ENCODE data around the genes OR52N4 and OR2AG1.

GRCh38 chr11:5753914-5754407 is at the start of gene OR52N4:
OR52N4 (plus strand) TSS chr11:5754243.
- PRO-cap, 8 experiments, result no peak in any of the 8 experiments

DNA sequence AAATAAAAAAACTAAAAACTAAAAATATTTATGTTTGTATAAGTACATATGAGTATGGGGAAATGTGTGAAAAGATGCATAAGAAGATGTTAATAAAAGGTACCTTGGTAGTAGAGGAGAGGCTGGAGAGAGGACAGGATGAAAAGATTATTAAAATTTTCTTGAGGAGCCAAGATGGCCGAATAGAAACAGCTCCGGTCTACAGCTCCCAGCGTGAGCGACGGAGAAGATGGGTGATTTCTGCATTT is 13.9 kb upstream of the OR52W1 start:
- PRO-cap, 8 experiments, result no peak in any of the 8 experiments

DNA sequence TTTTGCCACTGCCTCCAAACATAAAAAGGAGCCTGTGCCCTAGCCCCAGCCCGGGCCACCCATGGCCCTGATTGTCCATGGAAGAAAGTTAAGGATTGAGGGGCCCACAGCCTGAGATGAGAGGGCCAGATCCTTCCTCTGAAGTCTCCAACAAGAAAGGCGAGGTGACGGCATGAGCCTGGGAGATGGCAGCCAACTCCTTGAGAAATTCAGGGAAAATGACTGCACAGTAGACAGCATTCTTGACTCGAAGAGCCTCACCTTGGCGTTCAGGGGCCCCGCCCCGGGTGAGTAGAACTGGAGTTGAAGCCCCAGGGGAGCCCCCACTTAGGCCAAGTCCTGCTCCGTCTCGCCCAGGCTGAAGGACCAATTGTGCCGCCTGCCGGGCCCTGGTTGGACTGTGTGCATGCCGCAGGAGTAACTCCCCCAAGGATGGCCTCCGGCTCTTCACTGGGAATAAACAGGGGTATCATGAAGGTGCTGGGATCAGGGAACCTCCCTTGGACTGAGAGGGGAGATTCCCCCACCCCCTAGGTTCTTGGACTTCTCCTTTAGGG is 6.1 kb downstream of the C11orf42 start:
- PRO-cap, 8 experiments, result no peak in any of the 8 experiments

- PRO-cap, 8 experiments, result no peak in any of the 8 experiments
Observed at GRCh38 chr11:6319861-6320103, 519 bp downstream of the CAVIN3 start.

DNA sequence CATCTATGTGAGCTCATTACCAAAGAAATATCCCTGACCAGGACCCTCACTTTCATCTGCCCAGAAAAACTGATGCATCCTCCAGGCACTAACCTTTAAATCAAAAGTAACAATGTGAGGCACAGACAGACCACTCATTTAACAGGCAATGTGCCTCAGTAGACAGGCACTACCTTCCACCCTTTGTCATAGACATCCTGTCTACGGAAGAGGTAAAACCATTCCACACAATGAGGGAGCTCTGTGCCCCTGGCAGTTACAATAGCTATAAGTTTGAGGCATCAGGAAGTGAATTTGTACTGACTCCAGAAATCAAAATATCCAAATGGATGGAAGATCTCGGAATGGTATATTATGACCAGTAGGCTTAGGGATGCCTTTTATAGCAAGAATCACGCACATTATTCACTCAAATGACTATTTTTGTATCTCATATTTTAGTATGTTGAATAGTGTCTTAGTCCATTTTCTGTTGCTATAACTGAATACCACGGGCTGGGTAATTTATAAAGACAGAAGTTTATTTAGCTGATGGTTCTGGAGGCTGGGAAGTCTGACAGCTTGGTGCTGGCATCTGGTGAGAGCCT is 6.8 kb upstream of the CAVIN3 start:
- PRO-cap, 8 experiments, result no peak in any of the 8 experiments

GRCh38 chr11:6393108-6393682 is 2.9 kb downstream of the SMPD1 start:
- PRO-cap, 8 experiments, result peak in 5 of 8 experiments; most common plus-strand start chr11:6393388 (in 3); most common minus-strand start chr11:6393266 (in 5)

DNA sequence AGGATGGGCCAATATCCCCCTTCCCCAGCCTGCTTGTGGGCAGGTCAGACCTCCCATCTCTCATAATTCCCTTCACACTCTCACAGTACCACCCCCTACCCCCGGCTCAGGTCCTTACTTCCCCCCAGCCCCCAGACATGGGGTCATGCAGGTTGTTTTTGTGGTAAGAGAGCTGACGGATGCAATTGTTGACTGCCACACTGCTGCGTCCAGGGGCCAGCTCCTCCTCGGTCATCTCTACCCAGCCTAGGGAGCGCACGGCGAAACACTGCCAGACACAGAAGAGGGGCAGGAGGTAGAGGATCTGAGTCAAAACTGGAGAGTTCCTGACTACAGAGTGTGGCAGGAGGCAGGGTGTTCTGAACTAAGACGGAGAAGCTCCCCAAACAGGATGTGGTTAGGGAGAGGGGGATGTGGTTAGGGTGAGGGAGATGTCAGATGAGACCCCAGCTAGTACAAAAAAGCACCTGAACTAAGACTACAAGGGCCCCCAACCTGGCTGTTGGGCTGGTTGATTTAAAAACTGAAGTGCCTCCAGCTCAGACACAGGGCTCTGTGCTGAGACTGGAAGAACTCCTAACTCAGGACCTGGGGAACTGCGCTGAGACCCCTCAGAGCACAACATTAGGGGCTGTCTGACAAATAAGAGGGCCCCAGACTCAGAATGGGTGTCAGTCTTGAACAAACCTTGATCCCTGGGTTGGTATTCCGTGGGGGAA is 12.3 kb downstream of the SMPD1 start:
- PRO-cap, 8 experiments, result peak in 6 of 8 experiments; most common plus-strand start position 546 of the sequence (in 4); most common minus-strand start position 341 of the sequence (in 4)

DNA sequence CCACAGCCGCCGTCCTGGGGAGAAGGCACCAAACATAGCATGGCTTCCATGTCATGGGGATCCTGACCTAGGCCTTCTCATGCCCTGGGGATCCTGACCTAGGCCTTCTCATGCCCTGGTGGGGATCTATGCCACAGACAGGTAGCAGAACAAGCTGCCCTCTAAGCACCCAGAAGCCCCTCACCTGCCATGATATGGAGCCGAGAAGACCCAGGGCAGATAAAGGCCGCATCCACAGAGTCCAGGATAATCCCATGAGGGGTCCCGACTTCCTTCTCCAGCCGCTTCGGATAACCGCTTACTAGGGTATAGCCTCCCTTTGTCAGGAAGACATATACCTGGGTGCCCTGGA is 9.4 kb downstream of the HPX start:
- PRO-cap, 8 experiments, result no peak in any of the 8 experiments

- PRO-cap, 8 experiments, result no peak in any of the 8 experiments
Observed at GRCh38 chr11:6435530-6436205, 5.1 kb downstream of the HPX start.

GRCh38 chr11:6441554-6441896 is 738 bp upstream of the HPX start:
- PRO-cap, 8 experiments, result no peak in any of the 8 experiments

GRCh38 chr11:6567041-6567540 is 36.3 kb downstream of the RRP8 start:
- PRO-cap, 8 experiments, result peak in 2 of 8 experiments; most common minus-strand start chr11:6567426 (in 2)

DNA sequence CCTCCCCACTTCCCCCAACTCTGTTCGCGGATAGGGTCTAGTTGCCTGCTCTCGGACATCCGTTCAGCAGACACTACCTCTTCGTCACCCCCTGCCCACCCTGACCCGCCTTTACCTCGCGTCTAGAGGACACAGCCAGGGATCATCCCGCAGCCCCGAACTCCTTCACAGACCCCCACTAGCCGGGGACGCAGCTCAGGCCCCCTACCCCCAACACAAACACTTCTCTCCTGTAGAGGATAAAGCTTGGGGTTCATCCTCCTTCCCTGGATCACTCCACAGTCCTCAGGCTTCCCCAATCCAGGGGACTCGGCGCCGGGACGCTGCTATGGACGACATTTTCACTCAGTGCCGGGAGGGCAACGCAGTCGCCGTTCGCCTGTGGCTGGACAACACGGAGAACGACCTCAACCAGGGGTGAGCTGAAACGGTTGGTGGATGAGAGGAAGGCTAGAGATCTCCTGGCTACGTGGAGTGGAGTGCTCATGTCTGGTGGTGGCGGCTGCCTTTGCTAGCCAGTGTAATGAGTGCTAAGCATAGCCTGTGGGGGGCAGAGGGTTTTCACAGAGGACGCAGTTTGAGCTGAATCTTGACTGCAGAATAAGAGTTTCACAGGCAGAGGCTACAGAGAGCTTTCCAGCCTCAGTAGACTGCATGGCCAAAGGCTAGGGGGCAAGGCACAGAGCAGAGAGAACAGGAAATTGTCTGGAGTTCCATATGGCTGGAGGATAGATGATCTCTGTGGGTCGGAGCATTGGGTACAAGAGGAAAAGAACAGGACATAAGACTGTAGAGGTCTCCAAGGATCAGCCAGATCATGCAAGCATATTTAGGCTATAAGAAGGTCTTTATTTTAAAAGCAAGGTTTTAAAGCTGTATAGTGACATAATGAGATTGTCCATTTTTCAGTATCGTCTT is 629 bp downstream of the ILK start:
- PRO-cap, 8 experiments, result peak in 4 of 8 experiments; most common plus-strand start position 413 of the sequence (in 1); most common minus-strand start position 510 of the sequence (in 3)

DNA sequence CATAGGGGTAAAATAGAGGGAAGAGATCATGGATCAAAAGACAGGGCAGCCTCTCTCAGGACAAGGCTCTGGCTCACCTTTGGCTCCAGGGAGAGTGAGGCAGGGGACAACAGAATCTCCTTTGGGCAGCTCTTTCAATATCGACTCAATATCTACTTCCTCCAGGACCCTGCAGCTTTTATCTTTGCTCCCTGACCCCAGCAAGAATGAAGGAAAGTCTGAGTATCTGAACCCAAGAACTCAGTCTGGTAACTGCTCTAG is at the start of gene OR2AG1:
Gene OR2AG1, plus strand, starts transcription at position 180 of the 261 bp plus-strand sequence.
- PRO-cap, 8 experiments, result no peak in any of the 8 experiments

GRCh38 chr11:7019509-7020166 is 508 bp downstream of the ZNF214 start:
- PRO-cap, 8 experiments, result no peak in any of the 8 experiments

- PRO-cap, 8 experiments, result no peak in any of the 8 experiments
Observed at GRCh38 chr11:7511277-7511774, 2.5 kb upstream of the PPFIBP2 start.

DNA sequence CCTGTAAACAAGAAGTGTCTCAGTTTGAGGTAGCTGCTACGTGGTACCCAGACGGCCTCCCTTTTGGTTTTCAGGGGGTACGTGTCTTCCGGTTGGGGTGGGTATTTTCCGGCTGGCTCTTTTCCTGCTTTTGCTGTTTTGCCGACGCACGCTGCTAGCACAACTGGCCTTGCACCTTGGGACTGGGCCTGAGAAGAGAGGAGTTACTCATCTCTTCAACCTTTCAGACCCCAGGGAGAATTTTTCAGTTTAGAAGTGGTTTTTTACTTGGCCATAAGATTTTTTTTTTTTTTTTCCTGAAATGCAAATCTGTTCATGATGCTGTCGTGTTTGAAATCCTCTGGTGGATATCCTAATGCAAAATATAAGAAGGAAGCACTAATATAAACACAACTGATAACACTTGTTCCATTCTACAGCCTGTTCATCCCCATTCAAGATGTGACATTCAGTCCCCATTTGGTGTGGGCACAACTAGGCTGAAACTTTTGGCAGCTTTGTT is 6.5 kb downstream of the PPFIBP2 start:
- PRO-cap, 8 experiments, result peak in 1 of 8 experiments; most common minus-strand start position 241 of the sequence (in 1)

DNA sequence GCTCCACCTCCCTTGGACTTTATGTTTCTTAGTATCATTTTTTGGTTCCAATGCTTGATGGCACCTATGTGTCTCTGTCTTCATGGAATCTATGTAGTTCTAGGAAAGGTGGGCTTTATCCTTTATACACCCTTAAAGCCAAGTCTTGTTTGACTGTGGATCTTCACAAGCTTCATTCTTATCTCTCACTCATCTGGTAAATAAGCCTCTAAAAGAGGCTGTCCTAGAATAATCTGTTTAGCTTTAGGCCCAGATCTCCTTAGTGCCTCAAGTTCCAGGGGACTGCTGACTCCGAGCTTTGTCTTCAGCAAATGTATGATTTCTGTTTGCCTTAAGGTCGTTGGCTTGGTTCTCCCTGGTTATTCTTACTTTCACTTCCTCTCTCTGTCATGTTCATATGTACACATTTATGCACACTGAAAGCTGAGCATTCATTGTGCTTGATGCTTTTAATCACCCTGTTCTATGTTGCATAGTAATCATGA is 7.0 kb downstream of the PPFIBP2 start:
- PRO-cap, 8 experiments, result peak in 1 of 8 experiments; most common minus-strand start position 312 of the sequence (in 1)

- PRO-cap, 8 experiments, result no peak in any of the 8 experiments
Observed at GRCh38 chr11:7576953-7577212, 63.1 kb downstream of the PPFIBP2 start.

DNA sequence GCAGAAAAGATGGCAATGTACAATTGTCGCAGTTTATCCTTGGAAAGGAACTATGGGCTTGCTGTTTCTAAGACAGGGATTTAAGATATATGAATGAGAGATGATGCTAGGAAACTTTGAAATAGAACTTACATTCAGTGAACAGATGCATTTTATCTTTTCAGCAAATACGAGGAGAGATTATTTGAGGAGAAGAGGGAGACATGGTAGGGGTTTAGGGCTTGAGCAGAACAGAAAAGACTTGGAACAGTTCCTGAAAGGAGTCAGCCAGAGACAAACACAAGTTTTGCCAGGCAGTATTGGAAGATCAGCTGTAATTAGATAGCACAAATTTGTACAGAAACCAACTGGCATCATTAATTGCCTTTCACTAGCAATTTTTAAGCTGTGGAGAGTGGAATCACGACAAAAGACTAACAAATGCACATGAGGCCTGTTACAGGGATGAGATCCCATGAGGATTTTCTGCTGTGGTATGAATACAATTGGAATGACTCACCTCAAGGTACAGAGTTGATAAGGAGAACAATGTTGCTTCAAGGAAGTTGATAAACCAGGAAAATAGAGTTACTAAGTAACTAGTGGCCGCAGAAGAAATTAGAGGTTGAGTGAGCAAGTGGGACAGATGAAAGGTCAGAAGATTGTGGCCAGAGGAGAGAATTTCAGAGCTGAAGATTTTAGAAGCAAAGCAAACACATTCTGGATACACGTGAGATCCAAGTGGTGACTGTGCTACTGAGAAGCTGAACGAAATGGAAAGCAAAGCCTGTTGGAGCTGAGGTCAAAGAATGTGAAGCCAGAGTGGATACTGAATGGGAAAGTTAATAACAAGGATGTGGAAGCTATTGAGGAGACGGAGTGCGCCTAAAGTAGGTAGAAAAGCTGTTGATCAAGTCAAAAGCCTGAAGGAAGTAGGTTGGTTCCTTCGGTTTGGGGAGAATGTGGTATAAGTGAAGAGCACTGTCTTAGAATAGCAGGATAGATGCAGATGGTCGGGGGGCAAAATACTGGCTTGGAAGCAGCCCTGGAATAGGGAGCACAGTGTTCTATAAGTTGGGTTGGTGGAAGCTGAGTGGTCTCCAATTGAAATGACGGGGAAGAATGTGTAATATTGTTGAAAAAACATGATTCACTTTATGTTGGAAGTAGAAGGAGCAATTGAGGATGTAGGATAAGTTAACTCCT is 67.8 kb downstream of the CYB5R2 start:
- PRO-cap, 8 experiments, result no peak in any of the 8 experiments

GRCh38 chr11:7643091-7643735 is 30.1 kb downstream of the CYB5R2 start:
- PRO-cap, 8 experiments, result no peak in any of the 8 experiments

All from peripheral blood mononuclear cell (primary cell).